Sciatic nerve (tissue), 1 donor: Measurements from ENCODE around the gene ALDH9A1.

- PRO-cap: no peak
These were observed 27.2 kb downstream of the PBX1 start for GRCh38 chr1:164585722-164587022.

DNA sequence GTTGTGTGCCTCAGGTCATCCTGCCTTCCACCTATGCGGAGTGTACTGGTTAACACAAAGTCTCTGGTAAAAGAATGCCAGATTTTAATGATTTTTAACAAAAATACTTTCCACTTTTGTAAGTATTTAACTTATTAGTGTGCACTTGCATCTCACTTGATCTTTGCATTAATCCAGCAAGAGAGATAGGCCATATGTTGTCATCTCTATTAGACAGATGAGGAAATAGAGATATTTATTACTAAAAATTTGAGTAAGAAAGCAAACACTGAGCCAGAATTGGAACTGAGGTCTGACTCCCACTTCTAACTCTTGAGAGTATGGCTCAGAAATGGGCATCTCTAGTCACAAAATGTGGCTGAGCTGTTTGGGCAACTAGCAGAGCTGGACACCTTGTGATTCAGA lies 49.4 kb downstream of the PBX1 start:
- PRO-cap: no peak

- PRO-cap: no peak
These were observed 86.0 kb downstream of the PBX1 start for GRCh38 chr1:164644576-164645738.

DNA sequence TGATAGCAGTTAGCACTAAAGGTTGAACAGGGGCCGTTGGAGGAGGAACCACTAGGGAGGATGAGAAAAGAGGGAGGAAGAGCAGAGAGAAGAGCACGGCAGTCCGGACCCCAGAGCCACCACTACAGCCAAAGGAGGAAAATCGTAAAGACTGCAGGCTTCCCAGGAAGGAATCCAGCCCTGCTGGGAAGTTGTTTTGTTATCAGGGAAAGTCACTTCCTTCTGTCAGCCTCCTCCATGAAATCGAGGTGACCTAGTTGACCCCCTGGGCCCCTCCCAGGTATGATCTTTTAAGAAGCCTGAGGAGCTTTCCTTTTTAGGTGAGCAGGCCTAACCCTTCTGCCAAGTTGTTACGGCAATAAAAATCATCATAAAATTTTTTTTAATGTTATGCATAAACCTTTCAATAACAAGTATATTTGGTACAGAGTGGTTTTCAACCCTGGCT lies 88.3 kb downstream of the PBX1 start:
- PRO-cap: no peak

GRCh38 chr1:164695780-164696231 lies 136.8 kb downstream of the PBX1 start:
- PRO-cap: no peak

DNA sequence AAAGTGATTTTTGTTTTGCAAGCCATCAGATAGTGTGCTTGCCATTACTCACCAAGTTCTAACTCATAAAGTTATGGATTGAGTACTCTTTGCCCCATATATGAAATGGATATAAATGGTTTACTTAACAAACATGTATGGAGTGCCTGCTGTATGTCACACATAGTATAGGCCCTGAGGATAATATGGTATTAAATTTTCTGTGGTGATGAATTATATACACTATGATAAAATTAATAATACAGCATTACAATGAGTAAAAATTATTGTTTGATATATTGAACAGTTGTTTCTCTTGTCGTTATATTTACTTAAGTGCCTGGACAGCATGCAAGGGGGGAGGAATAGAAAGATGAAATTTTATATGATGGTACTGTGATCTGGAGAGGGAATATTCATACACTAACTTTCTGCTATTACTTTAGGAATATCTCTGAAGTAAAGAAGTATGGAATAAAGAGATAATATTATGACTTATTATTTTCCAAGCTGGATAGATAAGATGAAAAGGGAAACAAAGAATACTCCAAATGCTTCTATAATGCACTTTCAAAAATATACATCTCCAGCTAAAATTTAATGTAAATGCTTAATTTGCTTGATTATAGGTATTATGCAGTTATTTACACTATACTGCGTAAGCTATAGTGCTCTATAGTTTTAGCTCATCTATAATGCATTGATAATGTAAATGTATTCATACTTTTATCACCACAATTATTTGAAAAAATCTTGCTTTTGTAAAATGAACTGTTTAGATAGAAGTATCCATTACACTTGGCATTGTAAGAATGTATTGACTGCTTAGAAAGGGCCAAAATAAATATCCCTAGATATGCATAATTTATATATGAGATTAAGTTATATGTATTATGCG lies 175.7 kb downstream of the PBX1 start:
- PRO-cap: no peak

GRCh38 chr1:164736305-164736964 lies 177.5 kb downstream of the PBX1 start:
- PRO-cap: no peak

GRCh38 chr1:165281146-165281345 lies 75.5 kb downstream of the LMX1A start:
- PRO-cap: no peak

GRCh38 chr1:165697858-165698989 lies at the start of gene ALDH9A1:
Gene ALDH9A1, minus strand, starts transcription at chr1:165698562.
- PRO-cap: bidirectional peak, plus-strand start at chr1:165698353, minus-strand start at chr1:165698264; bidirectional peak, plus-strand start at chr1:165698759, minus-strand start at chr1:165698558

DNA sequence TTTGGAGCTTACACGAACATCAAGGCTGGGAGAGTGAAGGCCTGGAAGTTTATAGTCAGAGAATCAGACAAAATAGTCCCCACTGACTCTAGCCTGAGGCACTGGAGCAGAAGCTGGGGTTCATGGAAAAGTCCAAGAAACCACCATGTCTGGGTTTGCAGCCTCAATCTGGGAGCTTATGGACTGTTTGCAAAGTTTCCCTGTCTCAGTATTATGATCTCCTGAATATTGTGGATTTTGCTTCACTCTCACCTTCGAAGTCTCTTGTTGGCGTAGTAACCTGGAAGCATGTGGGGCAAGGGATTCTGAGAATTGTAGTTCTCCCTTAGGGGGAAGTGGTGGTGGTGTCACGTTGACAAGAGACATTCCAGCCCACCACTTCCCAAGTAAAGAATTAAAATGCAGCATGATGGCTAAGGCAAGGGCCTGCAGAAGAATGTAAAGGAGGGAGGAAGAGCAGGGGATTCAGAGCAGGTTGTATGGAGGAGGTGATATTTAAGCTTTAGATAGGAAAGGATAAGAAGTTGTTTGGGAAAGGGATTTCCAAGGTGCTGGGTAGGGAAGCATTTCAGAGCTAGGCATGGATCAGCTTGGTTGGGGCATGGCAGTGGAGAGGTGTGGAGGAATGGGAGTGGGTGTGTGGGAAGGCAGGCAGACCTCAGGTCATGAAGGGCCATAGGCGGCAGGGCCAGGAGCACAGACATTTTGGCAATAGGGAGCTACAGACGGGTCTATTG lies 65.1 kb downstream of the UCK2 start:
- PRO-cap: no peak

- PRO-cap: no peak
These were observed 138.6 kb upstream of the POGK start for GRCh38 chr1:166700747-166701056.

DNA sequence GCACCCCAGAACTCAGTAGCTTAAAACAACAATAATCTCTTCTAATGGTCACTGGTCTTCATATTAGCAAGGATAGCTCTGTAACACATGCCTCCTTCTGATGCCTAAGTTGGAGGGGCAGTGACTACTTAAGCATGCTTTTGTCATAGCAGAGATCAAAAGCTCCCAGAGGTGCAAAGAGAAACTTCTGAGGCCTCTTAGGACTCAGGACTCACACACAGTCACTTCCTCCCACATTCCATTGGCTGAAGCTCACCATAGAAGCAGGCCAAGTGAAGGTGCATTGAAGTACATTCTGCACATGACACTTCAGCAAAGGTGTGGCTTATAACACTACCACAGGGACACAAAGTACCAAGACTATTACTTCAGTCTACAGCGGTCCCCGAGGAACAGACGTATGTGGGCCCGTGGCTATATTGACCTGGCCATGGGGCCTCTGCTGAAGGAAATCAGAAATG lies 2.6 kb upstream of the POGK start:
- PRO-cap: bidirectional peak, plus-strand start at position 366 of the sequence, minus-strand start at position 102 of the sequence

DNA sequence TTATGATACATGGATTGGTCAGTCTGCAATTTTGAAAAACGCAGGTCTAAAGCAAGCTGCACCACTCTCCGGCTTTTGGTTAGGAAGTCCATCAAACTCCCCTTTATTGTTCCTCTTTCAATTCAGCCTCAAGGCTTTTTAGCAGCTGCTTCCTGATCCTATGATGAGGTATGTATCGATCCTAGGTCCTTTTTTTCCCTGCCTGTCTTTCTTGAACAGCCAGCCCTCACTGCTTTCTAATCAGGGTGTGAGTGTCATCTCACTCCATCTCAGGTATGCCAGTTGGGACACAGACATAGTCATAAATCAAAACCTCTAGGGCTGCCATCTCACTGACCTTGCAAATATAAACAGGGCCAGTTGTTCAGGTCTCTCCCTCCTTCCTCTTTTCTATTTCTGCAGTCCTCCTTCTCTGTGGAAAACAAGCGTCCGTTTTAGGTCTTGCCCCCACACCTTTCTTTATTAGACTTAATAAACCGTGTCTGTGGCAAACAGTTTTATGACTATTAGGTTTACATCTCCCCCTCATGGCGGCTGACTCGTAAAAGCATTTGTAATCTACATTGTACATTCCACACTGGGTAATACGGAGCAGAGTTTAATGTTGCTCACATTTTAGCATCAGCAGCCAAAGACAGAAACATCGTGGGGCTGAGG lies 11.5 kb downstream of the STYXL2 start:
- PRO-cap: no peak

DNA sequence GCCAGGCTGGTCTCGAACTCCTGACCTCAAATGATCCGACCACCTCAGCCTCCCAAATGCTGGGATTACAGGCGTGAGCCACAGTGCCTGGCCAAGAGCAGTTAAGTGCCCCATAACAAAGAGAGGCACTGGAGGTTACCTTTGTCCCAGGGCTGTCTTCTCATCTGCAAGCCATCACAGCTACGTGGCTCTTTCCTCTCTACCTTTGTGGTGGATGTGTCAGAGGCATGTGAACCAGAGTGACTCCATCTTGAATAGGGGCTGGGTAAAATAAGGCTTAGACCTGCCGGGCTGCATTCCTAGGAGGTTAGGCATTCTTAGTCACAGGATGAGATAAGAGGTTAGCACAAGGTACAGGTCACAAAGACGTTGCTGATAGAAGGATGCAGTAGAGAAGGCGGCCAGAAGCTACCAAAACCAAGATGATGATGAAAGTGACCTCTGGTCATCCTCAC lies 59.5 kb upstream of the POU2F1 start:
- PRO-cap: no peak

DNA sequence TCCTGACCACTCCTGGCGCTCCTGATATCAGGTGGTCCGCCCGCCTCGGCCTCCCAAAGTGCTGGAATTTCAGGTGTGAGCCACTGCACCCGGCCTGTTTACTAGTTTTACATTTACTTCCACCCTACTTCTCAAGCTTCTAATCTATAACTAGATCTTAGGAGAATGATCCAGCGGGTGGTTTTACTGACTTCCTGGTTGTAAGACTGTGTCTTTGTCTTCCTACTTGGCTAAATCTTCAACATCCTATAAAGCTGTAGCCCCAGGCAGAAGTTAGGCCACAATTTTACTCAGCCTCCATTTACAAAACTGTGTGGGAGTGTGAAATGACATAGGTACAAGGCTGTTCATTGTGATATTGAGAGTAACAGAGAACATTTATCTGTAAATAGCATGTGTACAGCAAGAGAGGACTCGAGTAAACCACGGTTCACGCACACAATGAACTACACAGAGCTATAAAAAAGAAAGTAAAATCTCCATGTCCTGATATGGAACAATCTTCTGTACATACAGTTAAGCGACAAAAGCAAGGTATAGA lies 9.5 kb upstream of the POU2F1 start:
- PRO-cap: no peak

DNA sequence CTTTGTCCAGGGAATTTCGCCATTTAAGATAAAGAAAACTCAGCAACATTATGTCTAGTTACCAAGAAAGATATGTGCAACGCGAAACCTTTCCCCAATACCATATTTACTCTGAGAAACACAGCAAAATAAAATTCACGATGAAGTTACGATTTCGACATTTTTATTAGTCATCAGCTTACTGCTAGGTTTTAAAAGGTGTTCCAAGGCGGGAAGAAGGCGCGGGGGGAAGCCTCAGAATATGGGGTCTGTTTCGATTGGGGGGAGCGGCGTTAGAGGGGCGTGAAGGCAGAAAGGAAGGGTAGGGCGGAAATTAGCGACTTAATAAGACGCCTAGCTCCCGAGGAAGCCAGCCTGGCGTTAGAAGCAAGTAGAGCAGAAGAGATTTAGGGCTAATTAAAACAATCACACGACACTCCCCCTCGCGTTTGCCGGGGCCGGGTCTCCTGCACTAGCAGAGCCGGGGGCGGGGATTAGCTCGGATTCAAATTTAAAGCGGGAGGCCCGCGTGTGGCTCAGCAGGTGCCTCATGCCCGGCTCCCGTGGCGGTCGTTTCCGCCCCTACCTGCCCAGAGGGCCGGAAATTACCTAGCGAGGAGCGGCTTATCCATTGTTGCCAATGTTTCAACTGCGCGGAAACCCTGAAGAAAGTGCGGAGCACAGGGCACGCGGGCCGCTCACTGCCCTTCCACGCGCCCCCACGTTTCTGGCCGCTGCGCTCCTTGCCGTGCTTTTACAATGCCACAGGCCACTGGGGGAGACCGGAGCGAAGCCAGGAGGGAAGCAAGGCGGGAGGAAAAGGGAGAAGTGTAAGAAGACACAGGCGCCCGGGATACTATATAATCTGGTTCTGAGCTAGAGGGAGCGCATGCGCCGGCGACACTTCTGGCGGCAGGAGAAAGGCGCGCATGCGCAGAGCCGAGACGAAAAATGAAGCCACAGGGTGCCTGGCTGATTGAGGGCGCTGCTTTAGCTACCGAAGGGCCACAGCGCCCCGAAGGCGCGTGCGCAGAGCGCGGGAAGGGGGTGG lies 686 bp upstream of the POU2F1 start:
- PRO-cap: bidirectional peak, plus-strand start at position 641 of the sequence, minus-strand start at position 563 of the sequence; bidirectional peak, plus-strand start outside the sequence, minus-strand start at position 932 of the sequence

GRCh38 chr1:167249061-167249978 lies 28.6 kb downstream of the POU2F1 start:
- PRO-cap: no peak

DNA sequence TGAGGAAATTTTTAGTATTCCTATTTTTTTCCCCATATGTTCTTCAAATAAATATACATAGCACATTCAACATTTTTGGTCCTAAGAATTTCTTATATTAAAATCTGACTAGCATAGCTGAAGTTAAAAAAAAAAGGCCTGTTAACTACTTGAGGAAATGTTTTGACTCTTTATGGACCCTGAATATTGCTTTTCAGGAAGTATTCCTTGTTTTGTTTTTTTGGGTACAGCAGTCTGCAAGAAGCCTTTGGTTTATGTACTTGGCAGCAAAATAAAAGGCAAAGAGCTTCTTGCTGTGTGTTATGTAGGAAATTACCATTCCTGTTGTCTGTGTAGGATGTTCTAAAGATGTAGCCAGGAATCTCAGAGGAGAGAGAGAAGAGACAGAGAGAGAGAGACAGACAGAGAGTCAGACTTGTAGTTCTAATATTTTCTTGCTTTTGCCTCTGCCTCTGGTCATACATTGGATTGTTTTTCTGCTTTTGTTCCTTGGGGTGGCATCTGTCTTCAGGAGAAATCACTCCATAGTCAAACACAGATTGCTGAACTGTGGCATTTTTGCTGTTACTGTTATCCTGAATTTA lies 49.6 kb downstream of the POU2F1 start:
- PRO-cap: no peak

DNA sequence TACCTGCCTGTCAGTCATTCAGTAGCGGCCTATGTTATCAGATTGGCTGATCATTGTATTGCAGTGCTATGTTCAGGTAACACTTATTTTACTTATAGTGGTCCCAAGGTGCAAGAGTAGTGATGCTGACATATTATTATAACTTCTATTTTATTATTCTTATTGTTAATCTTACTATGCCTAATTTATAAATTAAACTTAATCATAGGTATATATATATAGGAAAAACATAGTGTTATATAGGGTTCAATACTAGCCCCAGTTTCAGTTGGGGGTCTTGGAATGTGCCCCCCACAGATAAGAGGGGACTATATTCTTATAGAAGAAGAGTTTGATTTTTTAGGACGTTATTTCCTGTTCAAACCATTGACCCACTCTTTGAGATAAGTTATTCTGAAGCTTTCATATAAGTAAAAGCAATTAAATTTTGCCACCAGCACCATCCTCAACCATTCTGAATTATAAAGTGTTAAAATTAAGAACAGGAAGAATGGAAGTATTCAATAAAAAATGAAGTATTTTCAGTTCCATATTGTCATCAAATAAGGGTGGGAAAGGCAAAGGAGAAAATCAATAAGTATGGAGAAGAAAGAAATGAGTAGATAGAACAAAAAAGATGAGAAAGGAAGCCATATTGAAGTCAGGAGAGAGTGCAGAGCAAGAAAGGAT lies 55.7 kb downstream of the POU2F1 start:
- PRO-cap: no peak

GRCh38 chr1:167429772-167430948 lies 88.2 kb downstream of the CD247 start:
- PRO-cap: no peak